ENCODE results near the gene GBP3.

GRCh38 chr1:86155790-86156584 is 585 bp downstream of the COL24A1 start:
- PRO-cap, result no peak

DNA sequence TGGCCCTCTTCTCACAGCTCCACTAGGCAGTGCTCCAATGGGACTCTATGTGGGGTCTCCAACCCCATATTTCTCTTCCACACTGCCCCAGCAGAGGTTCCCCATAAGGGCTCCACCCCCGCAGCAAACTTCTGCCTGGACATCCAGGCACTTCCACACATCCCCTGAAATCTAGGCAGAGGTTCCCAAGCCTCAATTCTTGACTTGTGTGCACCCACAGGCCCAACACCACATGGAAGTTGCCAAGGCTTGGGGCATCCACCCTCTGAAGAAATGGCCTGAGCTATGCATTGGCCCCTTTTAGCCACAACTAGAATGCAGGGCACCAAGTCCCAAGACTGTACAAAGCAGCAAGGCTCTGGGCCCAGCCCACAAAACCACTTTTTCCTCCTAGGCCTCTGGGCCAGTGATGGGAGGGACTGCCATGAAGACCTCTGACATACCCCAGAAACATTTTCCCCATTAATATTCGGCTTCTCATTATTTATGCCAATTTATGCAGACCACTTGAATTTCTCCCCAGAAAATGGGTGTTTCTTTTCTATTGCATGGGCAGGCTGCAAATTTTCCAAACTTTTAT is 18.6 kb downstream of the ODF2L start:
- PRO-cap, result no peak

- PRO-cap, result no peak
Observed at GRCh38 chr1:86548763-86549501, 2.1 kb downstream of the CLCA4 start.

DNA sequence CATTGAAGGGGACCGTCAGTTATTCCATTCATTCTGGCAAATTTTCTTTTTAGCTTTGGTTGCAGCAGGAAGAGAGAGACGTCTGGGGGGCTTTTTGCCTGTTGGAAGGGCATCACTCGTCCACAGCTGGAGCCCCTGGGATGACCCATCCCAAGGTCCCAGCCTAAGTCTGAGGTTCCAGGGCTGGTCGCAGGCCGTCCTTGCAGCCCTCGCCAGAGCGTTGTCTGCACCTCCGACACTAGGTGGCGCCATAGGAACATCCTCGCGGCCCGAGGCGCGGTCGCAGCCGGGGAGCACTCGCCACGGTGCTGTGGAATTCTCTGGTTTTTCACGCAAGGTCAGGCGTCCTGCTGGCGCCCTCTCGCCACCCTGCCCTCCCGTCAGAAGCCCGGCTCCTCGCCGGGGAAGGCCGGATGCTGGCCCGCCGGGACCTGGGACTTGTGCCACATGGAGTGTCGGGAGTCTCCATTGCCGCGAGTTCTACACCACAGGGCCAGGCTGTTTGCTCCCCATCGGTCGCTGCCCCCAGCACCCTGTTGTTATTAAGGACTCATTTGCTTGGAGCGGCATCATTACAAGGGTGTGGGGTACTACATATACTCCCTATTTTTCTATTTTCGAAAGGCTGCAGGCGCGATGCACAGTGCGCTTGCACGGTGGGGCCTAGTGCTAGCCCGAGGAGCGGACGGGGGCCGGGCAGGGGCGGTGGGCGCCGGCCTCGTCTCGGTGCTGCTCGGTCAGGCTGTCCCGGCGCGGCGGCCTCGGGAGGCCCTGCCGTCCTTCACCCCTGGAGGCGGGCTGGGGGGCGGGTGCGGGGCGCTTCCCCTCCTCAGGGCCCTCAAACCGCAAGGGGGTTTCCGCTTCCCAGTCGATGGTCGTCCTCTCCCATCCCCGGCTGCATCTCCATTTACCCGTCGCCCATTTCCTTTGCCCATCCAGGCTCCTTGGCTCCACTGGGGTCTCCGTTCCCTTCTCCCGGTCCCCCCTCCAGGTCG is 196.7 kb upstream of the LMO4 start:
- PRO-cap, result no peak

DNA sequence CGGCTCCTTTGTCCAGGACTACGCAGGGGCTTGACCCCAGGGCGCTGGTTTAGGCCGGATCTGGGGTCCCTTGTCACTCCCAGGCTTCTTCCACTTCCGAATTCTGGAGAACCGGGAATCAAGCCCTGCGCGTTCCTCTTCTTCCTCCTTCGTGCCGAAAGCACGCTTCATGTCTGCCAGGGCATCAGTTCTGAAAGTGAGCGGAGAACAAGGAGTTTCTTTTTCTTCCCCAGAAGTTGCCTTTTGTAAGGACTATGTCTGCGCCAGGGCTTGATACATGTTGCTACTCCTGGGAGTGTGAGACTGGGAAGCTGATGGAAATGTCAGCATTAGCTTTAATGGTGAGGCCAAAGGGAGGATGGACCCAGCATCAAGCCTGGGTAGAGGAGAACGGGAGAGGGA is 196.0 kb upstream of the LMO4 start:
- PRO-cap, result no peak

DNA sequence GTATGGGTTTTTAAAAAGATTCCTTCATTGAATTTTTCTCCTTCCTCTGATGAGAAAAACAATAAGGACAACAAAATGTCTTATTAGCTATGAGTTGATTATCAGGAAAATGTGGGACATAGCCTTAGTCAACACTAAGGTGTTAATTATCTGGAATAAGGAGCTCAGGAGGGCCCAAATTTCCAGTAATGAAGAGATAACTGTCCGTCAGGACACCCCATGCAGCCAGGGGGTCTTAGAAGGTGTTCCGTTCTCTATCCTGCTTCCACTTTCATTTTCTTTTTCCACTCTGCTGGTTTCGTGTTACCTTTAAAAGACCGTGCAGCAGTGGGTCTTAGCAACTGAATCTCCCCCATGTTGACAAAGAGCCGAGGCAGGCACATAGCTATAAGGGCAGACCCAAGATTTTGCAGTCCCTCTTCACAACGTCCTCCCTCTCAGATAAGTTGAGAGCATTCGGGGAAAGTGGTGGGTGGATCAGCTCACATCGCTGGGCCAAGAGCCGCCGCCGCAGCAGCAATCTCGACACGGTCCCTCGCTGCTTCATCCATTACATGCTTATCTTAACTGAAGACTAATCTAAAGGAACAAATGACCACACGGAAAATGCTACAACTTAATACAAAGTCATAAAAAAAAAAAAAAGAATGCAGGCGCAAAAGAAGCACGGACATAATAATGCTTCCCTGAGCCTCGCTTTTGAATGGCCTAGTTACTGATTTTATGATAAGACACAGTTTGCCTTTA is 355.5 kb downstream of the LMO4 start:
- PRO-cap, result no peak

DNA sequence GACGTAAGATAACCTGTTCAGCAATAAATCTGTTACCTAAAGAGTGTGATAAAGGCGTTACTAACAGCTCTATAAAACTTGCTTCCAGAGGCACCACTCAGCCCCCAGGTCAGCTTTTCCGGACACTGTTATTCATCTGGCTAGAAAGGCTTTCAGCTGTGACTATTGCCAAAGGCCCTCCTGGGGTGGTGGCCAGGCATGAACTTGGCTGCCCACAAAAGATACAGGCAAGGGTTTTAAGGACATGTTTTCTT is 639.4 kb downstream of the LMO4 start:
- PRO-cap, result no peak

DNA sequence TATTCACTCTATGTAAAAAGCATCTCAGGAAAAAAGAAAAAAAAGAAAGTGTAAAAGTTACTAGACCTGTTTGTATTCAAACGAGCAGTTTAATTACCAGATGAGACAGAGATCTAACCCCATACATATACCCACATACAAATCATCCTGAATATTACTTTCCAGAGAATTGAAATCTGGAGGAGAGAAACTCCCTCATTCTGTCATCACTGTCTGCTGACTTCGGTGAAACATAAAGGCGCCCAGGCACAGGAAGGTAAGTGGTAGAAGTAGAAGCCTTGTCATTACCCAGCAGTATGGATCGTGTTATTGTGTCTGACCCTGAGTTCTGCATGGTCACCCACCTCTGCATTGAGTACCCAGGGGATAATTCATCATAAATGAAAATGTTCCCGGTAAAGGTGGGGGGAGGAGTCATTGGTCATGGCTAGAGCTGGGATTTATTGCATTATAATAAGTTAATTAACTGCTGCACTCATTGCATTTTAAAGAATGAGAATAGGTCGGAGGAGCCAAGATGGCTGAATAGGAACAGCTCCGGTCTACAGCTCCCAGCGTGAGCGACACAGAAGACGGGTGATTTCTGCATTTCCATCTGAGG is 342.6 kb upstream of the PKN2 start:
- PRO-cap, result no peak

DNA sequence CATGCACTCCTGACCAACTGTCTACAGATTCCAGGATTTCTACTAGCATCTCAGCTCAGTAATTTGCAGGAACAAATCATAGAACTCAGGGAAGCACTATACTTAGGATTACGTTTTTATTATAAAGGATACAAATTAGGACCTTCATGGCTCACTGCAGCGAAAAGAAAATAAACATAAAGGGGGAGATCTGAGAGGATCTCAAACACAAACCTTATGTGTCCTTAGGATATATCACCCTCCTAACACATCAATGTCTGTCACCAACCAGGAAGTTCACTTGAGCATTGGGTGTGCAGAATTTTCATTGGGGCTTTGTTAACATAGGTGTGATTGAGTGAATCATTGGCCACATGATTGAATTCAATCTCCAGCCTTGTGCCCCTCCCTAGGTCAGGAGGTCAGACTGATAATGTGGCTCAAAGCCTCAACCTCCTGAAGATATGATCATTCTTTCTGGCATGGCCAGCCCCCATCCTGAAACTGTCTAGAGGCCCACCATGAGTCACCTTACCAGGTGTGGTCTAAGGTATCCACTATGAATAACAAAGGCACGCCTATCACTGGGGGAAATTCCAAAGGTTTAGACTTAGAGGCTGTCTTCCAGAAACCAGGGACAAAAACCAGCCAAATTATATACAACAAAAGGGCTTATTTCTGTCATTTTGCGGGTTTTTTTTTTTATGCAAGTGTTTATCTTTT is 90.0 kb downstream of the PKN2 start:
- PRO-cap, result no peak

DNA sequence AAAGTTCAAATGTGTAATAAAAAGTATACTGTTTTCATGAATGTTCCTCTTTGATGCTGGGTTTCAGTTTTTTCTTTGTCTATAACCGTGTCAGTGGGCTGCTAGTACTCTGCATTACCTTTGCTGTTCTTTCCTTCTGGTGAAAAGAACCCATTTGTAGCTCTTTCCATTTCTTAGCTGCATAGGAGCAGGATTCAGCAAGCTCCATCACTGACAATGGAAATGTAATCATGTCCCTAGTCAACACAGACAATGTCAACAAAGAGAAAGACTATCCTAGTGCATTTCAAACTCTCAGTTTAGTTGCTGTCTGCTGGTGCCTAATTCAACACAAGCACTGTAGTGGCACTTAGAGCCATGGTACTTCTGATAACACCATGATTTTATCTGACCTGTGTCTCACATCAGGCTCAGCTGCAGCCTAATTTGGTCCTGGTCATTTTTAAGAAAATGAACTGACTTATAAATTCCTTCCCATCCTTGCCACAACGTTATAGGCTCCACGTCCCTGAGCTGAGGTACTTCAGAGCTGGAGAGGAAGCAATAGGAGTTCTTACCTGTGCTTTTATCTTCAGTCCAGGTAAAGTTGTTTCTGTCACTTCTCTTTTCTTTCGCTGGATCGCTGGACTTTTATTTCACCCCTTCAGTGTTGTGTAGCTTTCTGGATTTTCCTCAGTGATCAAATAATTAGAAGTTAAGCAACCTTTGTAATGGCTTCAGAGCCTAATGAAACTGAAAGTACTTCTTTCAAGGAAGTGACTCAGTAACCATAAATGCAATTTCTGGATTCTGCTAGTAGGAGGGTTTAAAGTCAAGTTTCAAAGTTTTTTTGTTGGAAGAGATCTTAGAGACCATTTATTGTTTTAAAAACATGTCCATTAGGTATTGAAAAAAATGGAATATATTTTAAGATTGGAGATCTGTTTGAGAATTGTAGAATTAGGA is at the start of gene GBP3:
GBP3 (minus strand) TSS at position 740 of the 945 bp plus-strand sequence.
- PRO-cap, result no peak

DNA sequence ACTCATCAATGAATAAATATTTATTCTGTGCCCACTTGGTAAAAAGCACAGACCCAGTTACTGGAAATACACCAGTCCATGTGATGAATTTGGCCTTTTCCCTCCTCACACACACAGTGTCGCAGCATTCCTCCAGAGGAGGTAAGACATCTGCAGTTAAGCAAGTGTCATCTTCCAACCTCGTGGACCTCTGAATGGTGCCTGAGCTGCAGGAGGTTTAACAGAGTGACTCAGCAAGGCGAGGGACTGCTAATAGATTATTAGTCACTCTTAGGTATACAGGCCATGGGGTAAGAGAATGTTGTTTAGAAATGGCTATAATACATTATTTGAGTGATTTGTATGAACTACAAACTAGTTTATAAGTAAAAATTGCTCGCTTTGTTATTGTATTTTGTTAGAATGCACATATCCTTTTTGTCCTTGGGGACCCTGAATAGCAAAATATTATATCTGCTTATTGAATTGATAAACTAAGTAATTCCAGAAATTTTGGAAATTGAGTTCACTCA is 8.5 kb upstream of the LRRC8B start:
- PRO-cap, result no peak

- PRO-cap, result no peak
Observed at GRCh38 chr1:89518193-89518439, 6.5 kb upstream of the LRRC8B start.

DNA sequence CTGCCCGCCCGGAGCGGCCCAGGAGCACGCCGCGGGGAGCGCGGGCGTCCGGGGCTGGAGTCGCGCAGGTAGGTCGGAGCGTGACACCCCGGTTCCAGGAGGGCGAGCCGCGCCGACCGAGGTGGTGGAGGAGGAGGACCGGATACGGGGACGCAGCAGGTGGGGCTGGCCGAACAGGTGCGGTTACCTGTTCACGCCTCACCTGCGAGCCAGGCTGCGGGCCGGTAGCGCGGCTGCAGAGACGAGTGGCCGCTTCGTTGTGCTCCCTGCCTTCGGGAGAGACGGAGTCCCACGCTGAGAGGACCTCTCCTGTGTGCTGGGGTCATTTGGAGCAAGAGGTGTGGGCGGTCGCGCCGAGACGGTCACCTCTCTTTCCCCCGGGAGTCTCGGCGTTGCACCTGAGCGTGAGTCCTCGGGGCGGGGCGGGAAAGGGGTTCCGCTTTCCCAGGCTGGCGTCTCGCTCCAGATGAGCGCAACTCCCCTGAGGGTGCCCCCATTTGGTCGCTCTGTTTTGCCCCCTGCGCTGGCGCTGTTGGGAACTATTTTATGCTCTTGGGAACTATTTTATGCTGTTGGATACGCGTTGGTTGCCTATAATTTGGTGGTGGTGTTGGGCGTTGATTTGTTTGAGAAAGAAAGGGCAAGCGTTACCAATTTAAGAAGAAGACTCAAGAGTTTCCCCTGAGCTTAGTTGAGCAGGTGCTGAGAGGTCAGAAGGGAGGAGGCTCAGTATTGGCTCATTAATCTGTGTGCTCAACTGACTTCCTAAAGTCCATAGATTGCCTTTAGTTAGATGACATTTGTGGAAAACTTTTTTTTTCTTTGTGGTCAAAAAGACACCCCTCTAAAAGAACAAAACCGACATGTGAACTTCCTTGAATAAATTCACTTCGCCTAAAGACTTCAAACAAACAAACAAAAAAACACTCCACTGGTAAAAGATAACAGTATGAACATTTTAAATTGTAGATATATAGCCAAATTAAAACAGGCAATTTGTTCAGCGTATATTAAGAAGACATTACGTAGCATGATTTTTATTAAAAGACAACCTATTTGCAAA is 657 bp downstream of the LRRC8B start:
- PRO-cap, result no peak

DNA sequence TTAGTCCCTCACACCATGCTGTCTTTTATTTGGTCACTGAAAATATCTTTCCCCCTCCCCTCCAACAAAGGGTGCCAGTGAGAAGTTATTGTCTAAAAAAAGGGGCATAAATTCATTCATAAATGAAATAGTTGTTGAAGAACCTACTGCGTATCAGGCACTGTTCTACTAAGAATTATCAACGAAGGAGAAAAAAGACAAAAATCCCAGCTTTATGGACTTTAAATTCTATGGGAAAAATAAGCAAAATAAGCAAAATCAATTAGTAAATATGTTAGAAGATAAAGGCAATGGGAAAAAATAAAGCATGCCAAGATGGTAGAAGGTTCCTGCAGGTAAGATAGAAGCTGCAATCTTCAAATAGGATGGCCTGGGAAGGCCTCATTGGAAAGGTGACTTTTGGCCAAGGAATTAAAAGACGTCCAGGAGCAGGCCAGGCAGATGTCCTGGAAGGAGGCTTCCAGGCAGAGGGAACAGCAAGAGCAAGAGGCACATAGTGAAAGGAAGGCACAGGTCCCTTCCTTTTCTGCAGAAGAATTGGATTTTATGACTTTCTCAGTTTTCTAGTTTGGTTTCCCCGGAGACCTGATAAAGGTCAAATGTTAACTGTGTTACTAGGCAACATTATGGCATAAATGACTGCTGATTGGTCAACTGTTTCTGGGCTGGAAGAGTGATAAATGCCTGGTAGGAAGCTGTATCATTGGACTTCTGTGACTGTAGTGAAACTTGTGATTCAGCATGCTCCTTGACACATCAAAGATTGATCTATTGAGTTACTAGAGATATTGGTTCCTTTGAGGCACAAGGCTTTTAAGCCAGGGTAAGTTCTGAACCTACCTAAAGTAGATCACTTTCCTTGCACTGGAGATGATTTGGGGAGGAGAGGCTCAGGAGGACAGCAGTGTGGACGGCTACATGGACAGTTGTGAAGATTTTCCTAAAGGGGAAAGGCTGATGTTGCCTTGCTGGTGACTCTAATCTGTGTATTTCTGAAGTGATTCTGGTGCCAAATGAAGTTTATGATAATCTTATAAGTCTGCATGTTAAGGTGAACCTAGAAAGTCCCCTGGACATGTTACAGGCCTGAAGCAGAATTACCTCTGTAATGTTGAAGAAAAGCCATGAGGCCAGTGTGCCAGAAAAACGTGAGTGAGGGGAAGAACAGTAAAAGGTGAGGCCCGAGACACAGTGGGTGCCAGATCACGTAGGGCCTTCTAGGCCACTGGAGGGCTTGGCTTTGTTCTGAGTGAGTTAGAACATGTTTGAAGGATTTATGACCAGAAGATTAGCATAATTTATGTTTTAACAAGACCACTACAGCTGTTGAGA is 55.7 kb downstream of the LRRC8C start:
- PRO-cap, result no peak

- PRO-cap, result no peak
Observed at GRCh38 chr1:89739052-89739974, 81.5 kb upstream of the LRRC8D start.

GRCh38 chr1:89836139-89836636 is 15.4 kb downstream of the LRRC8D start:
- PRO-cap, result no peak

GRCh38 chr1:89842927-89843282 is 22.1 kb downstream of the LRRC8D start:
- PRO-cap, result no peak

DNA sequence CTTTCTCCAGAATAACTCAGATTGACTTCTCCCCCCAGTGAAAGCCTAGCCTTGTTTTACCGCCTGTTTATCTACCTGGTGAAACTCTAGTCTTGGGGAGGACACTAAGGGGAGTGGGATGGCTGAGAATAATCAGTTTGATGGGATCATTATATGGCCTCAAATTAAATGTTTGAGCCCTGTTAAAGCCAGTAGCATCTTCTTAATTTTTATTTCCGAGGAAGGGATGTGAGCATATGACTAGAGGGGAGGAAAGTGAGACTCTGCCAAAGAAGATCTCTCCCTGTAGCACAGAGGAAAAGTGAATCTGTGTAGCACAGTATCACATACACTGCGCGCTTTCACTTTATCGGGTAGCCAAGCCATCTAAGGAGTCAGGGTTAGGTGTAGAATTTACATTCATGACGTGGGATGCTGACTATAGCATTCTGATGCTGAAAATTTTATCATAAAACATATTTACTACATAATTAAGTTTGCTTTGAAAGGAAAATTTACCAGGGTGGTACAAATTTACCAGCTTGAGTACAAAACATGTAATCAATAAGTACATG is 24.0 kb downstream of the LRRC8D start:
- PRO-cap, result no peak

DNA sequence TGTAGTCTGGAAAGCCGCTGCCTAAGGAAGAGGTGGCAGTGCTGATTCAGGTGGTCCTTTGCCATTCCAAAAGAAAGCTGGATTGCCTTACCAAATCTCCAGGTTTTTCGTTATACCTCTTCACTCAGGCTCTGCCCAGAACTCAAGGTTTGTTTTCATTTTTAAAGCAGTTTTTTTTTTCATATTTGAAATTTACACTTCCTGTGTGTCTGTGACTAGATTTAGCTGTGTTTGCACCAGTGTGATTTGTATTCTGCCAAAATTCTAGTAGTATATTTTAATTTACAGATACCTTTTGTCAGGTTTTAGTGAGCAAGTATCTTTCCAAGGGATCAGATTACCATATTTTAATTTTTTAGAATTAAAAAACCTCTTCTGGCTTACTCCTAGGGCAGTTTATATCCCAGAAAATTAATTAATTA is 25.7 kb downstream of the LRRC8D start:
- PRO-cap, result no peak

GRCh38 chr1:89853459-89854565 is 33.0 kb downstream of the LRRC8D start:
- PRO-cap, result no peak

Measured in SUDHL5 (cell line).